LHCN-M2 (cell line): ENCODE measurements around the gene KLF5.

DNA sequence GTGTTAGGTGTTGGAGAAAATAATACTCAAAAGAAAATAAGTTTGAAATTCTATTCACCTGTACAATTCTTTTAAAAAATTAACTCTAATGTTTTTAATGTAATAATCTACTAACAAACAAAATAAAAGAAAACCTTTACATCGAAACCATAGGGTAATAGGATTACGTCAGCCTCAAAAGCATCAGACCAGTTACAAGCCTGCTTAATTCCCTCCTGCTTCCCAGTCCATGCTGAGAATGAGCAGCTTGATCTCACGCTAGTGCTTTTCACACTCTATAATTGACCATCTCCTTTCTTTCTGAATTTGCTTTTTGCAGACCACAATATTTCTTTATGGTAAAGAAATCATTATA lies 160.8 kb downstream of the PCDH9 start:
- RAMPAGE, long total RNA: no peak

- RAMPAGE, long total RNA: no peak
Measured at GRCh38 chr13:67267100-67267402, 36.9 kb upstream of the PCDH9 start.

DNA sequence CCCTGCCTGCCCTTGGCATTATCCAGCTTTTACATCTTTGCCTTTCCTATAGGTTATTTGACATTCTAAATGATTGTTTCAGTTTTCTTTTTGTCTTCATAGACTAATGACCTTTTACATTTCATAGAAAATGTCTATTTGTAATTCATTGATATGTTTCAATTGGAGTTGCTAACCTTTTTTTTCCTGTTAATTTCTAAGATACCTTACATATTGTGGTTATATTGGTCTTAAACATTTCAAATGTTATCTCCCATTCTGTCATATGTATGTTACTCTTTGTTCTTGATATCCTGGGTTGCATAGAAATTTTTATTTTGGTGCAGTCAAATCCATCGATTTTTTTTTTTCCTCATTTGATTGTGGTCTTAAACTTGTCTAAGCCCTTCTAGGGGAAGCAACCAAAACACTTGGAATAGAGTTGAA lies 13.6 kb downstream of the BORA start:
- RAMPAGE, long total RNA: no peak

- RAMPAGE, long total RNA: no peak
Measured at GRCh38 chr13:73058400-73059464, at the start of gene KLF5. KLF5 (plus strand) TSS chr13:73059005.

DNA sequence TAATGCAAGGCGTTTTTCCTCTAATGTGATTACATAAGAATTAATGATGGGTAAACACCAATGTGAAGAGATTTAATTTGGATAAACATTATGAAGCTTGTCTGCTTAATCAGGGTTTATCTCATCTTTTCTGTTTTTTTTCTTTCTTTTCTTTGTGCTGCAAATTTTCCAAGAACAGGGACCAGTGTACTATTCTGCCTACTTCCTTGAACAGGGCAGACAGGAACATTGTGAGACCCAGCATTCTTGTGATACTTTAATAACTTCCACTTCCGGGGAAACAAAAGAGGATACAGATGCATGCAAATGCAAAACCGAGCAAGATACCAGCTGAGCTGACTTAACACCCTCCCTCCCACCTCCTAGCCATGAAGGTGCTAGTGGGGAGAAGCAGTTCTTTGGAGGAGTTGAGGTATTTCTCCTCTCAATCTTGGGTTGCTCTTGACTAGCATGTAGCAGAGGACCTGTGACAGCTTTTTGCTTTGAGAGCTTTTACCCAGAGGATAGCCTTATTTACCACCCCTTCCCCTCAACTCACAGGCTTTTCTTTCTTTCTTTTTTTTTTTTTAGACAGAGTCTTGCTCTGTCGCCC lies 111.1 kb downstream of the KLF5 start:
- RAMPAGE, long total RNA: no peak

- RAMPAGE, long total RNA: no peak
Measured at GRCh38 chr13:73323447-73324394, 264.9 kb downstream of the KLF5 start.

GRCh38 chr13:73702069-73703144 lies 643.6 kb downstream of the KLF5 start:
- RAMPAGE, long total RNA: no peak

DNA sequence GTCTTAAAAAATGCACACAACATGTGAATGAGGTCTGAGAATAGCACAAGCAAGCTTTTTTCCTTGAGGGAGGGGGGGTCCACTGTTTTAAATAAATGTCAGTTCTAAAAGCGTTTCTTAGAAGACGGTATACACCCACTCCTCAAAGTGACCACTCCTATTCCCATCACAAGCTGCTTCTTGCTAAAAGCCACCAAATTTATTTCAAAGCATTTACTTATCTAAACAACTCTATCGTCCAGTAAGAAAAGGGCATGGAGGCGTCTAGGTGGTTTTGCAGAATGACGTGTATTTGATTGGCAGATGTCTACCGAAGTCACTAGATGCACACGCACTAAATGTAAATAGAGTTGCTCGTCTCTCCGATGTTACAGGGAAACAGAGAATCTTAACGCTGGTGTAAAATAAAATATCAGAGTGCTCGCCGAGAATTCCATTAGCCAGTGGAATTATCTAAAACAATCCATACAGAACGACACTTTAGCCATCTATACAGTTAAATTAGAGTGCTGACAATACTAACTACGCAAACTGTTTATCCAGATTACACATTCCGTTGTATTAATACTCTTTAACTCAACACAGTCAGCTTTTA lies 1073.4 kb downstream of the KLF5 start:
- RAMPAGE, long total RNA: no peak

GRCh38 chr13:74230666-74231786 lies 1172.2 kb downstream of the KLF5 start:
- RAMPAGE, long total RNA: no peak

DNA sequence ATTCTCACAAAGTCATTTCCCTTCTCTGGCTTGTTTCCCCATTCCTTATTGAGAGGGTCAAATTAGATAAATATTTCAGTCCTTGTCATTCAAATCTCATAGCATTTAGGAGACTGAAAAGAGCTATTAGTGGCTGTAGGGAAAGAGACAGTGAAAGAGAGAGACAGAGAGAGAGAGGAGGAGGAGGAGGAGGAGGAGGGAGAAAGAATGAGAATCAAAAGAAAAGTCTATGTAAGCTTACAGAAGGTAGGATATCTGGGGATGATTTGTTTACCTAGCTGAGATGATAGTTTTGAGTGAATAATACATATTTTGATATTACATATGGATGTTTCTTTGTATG lies 776.1 kb downstream of the TBC1D4 start:
- RAMPAGE, long total RNA: no peak

- RAMPAGE, long total RNA: no peak
Measured at GRCh38 chr13:74906420-74906773, 575.6 kb downstream of the TBC1D4 start.

DNA sequence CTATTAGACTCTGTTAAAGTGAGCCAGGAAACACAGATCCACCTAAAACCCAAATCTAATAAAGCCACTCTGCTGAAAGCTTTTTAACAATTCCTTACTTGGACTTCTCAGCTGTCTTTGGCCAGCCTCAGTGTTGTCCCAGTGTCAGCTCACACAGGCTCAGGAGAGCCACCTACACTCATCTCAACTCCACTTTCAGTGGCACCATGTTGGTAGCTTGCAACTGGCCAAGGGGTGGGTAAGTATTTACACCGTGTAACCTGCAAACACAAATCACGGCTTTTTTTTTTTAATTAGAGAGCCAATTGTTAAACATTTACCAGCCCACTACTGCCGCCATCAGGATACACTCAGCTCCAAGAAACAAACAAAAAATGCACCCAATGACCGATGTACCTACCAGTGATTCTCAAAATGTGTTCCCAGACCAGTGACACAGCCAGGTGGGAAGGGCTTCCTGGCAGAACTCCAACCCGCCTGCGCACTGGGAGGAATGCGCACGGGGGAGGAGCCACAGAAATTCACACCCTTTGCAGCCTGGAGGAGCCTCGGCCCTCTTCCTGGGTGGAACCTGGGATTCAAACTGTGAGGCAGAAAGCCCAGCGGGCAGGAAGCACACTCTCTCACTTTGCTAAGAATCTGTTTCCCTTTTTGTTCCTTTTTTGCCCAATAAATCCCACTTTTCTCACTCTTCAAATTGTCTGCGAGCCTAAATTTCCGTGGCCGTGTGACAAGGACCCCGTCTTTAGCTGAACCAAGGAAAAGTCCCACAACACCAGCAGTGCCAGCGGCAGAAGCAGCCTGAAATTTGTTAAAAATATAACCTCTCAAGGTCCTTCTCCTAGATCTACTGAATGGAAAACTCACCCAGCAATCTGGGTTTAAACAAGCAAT lies 255.9 kb downstream of the TBC1D4 start:
- RAMPAGE, long total RNA: no peak

- RAMPAGE, long total RNA: no peak
Measured at GRCh38 chr13:75286708-75287148, 195.2 kb downstream of the TBC1D4 start.

DNA sequence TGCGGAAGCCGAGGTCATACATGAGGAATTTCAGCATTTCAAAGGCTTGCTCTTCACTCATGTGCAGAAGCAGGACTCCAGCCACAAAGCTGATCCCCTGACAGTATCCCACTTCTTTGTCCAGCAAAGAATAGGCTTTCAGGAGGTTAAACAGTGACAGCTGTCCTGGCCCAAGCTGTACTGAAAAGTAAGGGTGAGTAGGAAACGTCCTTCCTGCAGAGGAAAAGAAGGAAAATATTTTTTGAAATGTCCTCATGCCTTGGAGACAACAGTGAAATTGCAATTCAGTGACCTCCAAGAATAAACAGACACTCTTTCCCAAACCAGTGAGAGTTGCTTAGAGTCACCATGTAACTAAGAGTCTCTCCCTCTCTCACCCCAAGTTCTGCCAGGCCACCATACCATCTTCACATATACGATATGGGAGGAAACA lies 182.6 kb downstream of the TBC1D4 start:
- RAMPAGE, long total RNA: no peak

DNA sequence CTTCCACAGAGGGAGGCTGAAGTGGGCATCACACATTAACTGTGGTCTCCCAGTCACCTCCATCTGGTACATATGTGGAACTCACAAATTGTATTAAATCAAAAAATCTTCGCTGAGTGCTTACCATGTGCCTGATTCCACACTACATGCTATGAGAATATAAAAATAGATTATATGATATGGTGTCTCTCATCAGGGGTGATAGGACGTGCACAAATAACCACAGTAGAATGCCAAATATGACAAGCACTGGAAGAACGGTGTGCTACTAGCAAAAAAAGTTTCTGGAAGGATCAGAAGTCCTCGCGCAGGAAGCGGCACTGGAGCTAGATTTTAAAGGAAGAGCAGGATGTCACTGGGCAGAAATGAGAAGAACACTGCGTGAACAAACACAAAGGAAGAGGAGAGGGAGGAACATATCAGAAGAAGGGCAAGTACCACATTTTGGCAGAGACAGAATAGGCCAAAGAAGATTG lies 62.3 kb downstream of the TBC1D4 start:
- RAMPAGE, long total RNA: no peak

- RAMPAGE, long total RNA: no peak
Measured at GRCh38 chr13:75796966-75797376, 160.8 kb downstream of the LMO7 start.

DNA sequence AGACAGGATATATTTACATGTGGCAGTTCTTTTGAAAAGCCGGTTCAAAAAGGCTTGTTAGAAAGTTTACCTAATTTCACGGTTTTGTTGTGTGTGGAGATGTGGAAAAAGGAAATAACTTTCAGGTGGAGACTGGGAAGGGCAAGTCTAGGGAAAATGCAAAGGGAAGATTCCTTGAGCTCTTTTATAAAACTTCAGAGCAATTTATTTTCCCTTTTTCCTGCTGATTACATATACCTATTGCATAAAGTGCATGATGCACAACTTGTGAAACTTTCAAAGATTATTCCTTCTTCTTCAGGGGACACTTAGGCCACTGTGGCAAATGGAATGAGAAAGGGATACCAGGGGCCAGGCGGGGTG lies 170.3 kb downstream of the LMO7 start:
- RAMPAGE, long total RNA: no peak

GRCh38 chr13:76874330-76874866 lies 11.8 kb downstream of the KCTD12 start:
- RAMPAGE, long total RNA: no peak

DNA sequence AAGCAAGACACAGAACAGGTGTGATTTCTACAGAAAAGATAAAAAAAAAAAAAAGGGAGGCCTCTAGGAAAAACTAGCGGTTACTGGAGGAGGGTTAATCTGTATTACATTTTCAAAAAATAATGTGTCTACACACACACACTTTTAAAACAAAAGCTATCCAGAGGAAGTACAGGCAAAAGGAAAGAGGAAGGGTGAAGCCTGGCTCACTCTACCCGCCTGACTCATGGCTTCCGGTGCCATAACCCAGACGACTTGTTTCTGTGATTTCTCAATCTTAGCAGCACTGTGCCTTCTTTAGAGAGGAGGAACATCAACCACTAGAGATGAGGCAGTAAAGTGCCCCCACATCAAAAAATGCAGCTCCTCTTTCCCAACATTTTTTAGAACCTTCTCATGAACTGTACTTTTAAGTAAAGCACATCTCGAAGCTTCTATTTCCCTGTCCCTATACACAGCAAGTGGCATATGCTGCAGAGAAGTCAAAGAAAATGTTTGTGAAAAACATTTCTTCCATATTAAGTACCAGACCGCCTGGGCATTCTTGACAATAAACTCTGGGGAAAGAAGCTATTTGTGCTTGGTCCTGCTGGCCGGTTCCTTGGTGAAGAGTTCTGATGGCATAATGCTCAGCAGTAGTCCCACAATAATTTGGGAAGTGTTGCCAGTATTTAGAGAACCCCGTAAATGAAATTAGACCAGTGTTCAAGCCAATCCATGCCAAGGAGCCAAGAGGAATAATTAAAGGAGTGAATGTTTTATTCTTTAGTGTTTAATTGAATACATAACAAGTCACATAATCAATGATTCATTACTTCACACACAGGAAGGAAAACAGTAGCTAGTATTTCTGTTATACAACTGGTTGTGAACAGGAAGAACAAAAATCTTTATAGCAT lies 6.5 kb downstream of the KCTD12 start:
- RAMPAGE, long total RNA: no peak

DNA sequence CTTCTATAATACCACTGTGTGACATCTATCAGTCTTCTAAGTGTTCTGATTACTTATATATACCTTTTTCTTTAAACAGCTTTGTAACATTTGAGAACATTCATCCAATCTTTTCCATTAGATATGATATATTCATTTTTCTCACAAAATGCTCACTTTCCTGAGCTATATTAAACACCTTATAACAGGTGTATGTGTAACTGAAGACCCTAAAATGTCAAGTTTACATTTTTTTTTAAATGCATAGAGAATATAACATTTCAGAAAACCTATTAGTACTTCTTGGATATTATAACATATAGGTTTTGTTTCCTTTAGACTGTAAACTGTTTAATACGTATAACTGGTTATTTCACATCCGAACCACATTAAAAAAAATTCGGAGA lies 14.7 kb downstream of the CLN5 start:
- RAMPAGE, long total RNA: no peak